ENCODE data around the gene GAB1.

DNA sequence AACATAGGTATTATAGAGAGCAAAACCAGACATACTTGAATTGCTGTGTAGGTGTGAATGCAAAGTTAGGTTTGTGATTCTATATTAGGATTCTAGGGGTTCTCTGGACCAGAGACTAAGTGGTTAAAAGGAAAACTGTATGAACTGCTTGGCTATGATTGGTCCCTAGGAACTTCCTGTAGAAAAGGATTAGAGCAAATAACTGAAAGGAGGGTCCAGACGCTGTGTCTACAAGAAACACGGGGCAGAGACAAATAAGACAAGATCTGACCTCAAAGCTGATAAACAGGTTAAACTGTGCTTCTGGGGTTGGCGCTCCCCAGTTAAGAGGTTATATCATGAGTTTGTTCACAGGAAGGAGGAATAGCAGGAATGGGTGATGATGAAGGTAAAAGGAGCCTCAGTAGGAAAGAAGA lies 183.6 kb downstream of the MGST2 start:
- PRO-cap = no peak

- PRO-cap = no peak
Measured at GRCh38 chr4:140012354-140013420, 141.3 kb downstream of the MAML3 start.

- PRO-cap = no peak
Measured at GRCh38 chr4:140239214-140239836, 85.3 kb upstream of the MAML3 start.

DNA sequence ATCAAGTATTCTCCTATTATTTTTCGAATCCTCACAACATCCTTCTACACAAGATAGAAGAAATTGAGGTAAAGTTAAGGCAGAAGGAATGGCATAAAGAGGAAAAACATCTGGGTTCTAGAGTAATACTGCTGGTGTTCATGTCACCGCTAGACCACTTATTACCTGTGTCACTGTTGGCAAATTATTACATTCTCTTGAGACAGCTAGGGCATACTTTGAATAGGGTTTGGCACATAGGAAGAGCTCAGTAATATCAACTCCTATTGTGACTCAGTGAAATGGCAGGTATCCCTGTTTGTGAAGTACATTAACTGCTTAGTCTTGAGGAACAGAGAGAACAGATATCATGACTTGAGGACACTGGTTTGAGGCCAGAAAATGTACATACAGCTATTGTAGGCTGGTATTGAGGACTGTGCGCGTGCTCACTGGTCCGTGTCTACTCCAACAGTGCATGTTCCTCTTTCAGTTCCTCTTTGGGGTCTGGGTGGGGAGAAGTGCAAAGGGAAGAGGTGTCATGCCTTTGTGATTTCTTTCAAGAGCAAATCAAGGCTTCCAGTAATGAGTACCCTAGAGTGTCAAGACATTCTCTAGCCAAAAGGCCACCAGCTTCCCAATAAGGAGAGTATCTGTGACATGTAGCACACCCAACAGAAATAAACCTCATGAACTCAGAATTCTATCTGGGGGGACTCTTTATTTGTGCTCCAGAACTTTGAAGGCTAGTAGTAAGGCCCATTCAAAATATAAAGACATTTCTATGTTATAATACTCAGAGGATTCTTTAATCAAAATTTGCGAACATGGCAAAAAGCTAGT lies 34.6 kb upstream of the TBC1D9 start:
- PRO-cap = no peak

- PRO-cap = no peak
Measured at GRCh38 chr4:140982455-140982874, 150.8 kb downstream of the RNF150 start.

DNA sequence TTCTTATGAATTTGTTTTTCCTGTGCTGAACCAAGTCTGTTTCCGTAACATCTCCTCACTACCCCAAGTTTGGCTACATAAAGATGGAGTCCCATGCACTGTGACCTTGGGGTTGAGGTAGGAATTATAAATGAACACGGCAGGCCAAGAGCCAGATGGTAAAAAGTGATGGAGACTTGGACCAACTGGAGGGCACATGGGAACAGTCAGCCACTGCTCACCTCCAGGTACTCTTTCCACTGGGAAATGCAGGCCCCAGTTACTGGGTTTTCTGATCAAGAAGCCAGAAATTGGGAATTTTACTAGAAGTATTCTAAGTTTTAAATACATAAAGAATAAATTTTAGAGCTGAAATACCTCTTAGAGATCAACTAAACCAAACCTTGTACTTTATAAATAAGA lies 6.8 kb downstream of the RNF150 start:
- PRO-cap = no peak

DNA sequence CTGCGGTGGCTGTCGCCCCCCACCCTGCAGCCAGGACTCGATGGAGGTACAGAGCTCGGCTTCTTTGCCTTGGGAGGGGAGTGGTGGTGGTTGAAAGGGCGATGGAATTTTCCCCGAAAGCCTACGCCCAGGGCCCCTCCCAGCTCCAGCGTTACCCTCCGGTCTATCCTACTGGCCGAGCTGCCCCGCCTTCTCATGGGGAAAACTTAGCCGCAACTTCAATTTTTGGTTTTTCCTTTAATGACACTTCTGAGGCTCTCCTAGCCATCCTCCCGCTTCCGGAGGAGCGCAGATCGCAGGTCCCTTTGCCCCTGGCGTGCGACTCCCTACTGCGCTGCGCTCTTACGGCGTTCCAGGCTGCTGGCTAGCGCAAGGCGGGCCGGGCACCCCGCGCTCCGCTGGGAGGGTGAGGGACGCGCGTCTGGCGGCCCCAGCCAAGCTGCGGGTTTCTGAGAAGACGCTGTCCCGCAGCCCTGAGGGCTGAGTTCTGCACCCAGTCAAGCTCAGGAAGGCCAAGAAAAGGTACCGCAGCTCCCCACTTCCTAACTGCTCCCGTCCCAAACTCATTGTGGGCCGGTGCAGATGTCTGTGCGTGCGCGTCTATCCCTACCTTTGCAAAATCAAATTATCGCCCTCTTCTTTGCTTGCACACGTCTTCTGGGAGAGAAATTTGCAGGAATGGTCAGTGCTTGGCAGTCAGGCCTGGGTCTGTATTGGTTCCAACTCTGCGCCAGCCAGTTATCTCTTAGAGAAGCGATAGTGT lies 501 bp downstream of the IL15 start:
- PRO-cap = bidirectional peak, plus-strand start at position 433 of the sequence, minus-strand start at position 66 of the sequence

- PRO-cap = no peak
Measured at GRCh38 chr4:141853157-141853794, 216.9 kb downstream of the IL15 start.

- PRO-cap = no peak
Measured at GRCh38 chr4:142305141-142305584, 540.9 kb downstream of the INPP4B start.

DNA sequence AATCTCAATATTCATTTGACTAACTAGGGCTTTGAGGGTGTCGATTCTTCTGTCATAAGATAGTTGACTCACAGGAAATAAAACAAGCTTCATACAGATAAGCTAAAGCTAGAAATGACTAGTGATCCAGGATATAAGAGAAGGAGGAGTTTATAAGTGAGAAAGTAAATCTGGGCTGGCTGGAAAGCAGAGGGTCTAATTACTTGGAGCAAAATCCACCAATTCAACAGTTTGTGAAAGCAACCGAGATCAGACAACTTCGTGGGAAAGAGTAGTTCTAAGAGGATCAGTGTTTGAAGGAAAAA lies 429.4 kb downstream of the INPP4B start:
- PRO-cap = no peak

DNA sequence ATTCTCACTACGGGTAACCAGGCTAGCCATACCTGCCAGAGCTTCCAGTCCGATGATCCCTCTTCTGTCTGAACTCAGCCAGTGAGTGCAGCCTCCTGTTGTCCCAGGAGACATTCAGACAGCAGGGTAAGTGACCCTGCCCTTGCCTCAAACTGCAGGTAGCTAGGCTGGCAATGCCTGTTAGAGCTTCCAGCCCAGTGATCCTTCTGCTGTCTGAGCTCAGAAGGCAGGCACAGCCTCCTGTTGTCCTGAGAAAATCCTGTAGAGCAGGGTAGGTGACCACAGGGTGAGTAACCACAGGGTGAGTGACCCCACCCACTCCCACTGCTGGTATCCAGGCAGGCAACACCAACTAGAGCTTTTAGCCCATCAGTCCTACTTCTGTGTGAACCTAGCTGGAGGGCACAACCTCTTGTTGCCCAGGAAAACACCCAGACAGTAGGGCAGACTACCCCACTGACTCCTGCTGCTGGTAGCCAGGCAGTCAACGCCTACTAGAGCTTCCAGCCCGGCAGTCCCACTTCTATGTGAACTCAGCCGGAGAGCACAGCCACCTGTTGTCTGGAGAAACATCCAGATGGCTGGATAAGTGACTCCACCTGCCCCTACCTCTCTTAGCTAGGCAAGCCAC lies 371.8 kb downstream of the INPP4B start:
- PRO-cap = no peak

DNA sequence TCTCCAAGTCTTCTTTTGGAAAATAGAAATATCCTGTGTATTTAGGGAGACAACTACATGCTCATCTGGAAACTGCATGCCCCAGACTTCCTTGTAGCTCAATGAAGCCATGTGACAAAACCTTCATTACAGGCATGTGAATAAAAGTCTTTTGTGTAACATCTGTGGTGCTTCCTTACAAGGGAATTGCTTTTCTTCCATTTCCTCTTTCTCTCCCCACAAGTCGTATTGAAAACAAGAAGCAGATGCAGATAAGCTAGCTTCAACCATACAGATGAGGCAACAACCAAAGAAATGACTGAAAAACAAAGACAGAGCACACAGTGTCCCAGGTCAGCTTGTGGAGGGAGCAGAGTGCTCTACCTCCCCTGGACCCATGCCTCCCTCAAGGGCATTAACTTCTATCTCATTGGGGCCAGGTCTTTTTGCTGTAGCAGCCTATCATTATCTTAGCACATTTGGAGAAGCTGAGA lies 115.8 kb upstream of the INPP4B start:
- PRO-cap = no peak

GRCh38 chr4:143335581-143335826 lies 1.2 kb upstream of the GAB1 start:
- PRO-cap = no peak

GRCh38 chr4:143336721-143337516 lies at the start of gene GAB1:
Gene GAB1 (plus strand): TSS chr4:143336876.
- PRO-cap = bidirectional peak, plus-strand start at chr4:143336887, minus-strand start at chr4:143336795; bidirectional peak, plus-strand start at chr4:143337279, minus-strand start at chr4:143337129

DNA sequence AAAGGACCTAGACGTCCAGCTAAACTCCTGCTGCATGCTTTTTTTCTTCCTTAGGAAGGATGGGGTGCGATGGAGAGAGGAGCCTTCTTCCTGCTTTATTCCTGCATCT lies 695 bp downstream of the GAB1 start:
- PRO-cap = no peak

DNA sequence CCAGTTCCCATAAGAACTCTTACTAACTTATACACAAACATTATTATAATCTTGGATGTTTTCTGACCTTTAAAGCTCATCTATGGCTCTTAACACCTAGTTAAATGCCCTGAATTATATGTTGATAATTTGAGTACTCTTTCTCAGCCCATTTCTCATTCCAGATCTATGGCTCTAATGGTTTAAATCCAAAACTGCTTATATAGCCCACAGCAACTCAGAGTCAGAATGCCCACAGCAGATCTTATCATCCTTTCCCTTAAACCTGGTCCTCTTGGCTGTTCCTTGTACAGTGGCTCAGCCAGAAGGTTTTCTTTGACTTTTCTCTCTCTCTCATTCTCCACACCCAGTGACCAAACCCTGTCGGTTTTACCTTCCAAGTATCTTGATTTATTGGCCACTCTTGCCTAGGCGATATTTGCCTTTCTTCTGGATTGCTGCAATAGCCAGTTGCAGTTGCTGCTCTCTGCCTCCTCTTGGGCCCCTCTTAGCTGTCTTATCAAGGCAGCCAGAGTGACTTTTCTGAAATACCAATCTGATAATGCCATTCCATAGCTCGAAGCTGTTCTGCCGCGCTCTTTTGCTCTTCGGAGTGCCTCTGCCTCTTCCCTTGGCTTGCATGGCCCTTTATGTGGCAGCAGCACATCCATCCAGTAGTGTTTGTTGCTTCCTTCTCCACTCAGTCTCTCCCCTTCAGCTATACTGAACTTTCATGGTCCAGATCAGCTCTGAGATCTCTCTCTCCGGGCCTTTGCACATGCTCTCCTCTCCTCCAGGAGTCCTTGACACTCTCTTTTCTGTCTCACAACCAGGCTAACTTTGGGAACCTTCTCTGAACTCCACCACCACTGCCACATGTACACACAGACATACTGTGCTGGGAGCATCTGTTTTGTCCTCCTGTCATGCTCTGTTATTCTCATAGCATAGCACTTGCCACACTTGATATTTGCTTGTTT lies 11.7 kb downstream of the GAB1 start:
- PRO-cap = no peak

DNA sequence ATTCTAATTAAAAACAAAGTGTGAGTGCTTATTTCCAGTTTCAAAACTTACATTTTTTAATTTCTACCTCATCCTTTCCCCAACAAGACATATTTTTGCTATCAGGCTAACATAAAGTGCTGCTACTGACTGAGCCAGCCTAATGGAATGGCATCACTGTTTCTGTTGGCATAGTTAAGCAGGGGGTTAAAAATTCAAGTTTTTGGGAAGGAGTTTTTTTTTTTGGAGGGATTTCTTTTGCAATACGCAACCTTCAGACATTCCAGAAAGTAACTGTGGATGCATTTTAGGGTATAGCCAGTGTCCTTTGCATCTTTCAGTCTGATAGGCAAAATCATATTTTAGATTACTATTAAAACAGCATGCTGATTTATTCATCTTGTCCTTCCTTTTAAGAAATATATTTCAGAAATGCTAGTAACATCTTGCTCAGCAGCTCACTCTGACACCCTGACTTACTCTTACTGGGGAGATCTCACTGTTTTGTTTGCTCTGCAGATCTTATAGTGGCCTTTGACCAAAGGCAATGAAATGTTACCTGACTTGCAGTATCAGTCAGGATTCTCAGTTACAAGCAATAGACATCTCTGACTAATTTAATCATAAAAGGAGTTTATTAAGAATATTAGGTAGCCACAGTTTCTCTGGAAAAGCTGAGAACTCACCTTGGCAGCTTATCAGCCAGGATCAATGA lies 24.4 kb downstream of the GAB1 start:
- PRO-cap = no peak

DNA sequence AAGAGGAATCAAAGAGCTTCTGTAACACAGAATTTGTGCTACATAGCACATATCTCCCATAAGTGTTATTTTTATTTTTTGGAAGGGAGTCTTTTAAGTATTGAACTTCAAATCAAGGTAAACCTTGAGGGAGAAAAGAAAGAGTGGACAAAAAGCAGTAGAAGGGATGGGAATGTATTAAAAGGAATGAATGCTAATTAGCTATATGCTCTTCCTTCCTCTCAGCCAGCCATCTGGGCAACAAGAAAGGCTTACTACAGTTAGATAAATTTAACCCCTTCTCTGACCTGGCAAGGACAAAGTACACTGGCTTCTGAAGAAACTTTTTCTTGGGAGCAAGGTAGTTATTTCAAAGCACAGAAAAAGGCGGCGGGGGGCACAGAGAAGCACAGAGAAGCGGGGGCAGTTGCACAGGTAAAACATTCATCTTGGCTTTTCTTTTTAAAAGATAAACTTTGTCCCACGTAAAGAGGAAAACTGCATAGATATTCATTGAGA lies 54.6 kb downstream of the GAB1 start:
- PRO-cap = no peak

GRCh38 chr4:143415350-143415985 lies 78.8 kb downstream of the GAB1 start:
- PRO-cap = no peak

DNA sequence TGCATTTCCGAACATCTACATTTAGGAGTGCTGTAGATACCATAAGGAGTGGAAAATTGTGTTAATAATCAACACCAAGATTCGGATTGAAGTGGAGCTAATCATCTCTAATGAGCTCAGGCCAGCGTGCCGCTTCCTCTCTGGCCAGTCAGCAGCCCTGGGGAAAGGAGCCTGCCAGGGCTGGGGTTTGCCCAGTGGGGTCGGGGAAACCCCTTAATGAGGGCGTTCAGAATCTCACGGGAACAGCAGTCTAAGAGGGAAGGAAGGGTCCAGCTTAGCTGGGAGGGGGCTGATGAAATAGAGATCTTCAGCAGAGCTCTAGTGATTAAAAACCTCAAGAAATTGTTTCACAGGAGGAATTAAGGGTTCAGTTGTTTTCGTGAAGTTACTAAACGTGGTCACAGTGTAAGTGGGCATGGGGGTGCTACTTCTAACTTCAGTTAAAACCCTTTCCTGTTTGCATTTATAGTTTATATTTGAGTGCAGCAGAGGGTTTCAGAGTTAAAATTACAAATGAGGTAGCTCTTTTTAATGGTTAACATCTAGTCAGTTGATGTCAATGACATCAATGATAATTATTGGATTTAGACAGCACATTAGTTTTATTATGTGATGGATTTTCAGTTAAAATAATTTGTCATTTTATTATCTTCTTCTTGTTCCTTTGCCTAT lies 81.4 kb downstream of the GAB1 start:
- PRO-cap = no peak